A172 (cell line): ENCODE measurements around a stretch of chr13.

GRCh38 chr13:113826982-113827445 lies 36.9 kb downstream of the GAS6 start:
- RAMPAGE, long total RNA = no peak

DNA sequence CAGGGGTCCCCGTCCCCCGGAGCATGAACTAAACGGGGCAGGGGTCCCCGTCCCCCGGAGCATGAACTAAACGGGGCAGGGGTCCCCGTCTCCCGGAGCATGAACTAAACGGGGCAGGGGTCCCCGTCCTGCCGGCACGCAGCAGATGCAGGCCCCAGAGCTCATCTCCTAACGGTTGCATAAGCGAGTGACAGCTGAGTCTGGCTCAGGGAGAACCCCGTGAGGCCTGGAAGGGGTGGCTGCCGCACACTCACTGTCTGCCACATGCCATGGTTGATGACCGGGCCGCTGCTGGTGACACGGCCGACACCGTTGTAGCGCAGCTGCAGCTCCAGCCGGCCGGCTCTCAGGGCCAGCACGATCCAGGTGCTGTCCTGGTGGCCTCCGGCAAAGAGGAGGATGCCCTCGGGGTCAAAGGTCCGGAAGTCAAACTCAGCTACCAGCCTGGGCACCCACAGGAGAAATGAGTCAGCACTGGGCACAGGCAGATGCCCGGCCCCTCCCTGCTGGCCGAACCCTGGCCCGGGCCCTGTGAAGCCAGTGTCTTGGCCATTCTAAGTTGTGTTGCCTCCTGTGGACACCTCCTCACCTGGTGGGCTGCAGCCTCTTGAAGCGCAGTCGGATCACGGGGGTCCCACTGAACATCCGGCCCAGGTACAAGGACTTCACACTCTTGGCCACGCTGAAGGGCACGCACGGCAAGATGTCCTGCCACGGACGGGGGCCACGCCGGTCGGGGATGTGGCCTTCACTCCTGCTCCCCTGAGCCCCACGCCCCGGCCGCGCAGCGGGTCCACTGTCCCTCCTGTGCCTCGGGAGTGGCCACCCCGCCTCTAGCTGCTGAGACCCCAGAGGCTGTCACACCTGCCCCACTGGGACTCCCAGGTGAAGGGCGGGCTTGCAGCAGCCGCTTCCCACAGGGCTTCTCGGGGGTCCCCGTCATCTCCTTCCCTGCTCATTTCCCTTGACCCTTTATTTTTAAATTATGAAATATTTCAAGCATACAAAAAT lies 31.5 kb downstream of the GAS6 start:
- RAMPAGE, long total RNA = no peak

- RAMPAGE, long total RNA = no peak
Measured at GRCh38 chr13:113839514-113840444, 24.1 kb downstream of the GAS6 start.

GRCh38 chr13:113851325-113852149 lies 12.3 kb downstream of the GAS6 start:
- RAMPAGE, long total RNA = no peak

GRCh38 chr13:113928627-113929154 lies 45.2 kb downstream of the C13orf46 start:
- RAMPAGE, long total RNA = no peak

- RAMPAGE, long total RNA = no peak
Measured at GRCh38 chr13:113969712-113969956, 4.2 kb downstream of the C13orf46 start.

GRCh38 chr13:114001302-114001990 lies 27.6 kb upstream of the C13orf46 start:
- RAMPAGE, long total RNA = no peak

GRCh38 chr13:114060354-114060938 lies 72.0 kb downstream of the RASA3 start:
- RAMPAGE, long total RNA = no peak

- RAMPAGE, long total RNA = no peak
Measured at GRCh38 chr13:114075622-114075821, 56.9 kb downstream of the RASA3 start.

DNA sequence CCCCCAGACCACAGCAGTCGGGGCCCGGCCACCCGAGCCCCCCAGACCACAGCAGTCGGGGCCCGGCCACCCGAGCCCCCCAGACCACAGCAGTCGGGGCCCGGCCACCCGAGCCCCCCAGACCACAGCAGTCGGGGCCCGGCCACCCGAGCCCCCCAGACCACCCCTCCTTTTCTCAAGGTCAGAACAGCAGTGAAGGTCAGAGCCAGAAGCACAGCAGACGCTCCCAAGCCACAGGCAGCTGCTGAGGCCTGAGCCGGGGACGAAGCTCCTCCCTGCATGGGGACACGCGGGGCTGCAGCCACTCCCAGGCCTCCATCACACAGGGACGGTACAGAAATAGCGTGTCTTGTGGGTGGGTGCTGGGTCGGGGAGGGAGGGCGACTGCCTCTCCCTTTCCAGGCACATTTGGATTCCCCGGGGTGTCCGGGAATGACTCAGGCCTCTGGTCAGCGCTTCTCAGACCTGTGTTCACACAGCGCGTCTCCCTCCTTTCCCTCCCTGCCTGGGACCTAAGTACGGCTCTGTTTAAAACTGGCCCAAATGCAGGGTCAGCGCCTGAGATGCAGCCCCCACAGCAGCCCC lies 33.3 kb downstream of the RASA3 start:
- RAMPAGE, long total RNA = no peak

DNA sequence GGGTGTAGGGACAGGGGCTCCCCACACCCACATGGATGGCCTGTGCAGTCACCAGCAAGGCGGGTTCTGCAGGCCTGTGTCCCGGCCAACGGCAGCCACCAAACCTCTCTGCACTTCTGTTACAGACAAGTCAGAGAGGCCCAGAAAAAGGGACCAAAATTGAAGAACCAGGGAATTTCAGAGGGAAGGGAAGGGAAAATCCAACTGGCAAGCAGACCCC lies 31.5 kb downstream of the RASA3 start:
- RAMPAGE, long total RNA = no peak

GRCh38 chr13:114124183-114124778 lies 8.1 kb downstream of the RASA3 start:
- RAMPAGE, long total RNA = no peak

DNA sequence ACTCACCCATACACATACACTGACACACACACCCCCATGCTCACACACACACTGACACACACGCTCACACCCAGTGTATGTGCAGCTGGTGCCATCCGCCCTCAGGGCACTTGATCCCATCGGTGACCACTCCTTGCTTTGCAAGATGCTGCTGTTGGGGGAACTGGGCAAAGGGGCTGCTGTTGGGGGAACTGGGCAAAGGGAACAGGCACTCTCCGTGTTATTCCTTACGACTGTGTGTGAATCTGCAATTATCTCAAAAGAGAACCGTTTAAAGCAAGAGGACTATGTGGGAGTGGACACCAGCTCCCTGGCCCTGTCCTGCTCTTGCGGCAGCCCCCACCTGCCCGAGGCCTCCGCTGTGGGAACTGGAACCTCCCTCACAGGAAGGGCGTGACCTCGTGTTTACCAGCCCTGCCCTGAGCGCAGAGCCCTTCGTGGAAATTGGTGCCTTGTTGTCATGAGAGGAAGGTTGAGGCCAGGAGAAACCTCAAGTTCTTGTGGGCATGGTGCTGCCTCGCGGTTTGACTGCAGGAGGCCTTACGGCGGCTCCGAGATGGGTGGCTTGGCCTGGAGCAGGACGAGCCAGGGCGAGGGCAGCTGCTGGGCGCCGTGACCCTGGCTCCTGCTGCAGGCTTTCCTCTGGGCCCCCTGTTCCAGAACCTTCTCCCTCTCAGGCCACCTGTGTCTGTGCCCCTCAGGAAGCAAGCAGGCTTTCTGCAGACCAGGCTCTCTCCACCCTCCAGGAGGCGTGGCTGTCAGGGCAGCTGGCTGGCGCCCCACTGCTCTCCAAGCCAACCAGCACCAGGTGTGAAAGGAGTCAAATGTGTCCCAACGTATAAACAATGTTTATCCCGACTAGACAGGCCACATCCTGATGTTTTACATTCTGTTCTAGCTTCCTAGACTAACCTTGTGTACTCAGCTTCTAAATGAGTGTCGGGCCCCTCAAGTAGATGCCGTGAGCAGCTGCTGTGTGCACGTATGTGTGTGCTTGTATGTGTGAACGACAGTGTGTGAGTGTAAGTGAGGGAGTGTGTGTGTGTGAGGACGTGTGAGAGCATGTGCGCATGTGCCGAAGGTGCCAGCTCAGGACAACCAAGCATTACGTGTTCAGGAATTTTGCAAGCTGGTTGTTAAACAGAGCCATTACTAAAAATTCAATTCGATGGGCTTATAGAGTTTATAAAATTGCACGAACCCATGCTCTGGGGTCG lies 10.3 kb upstream of the RASA3 start:
- RAMPAGE, long total RNA = no peak

DNA sequence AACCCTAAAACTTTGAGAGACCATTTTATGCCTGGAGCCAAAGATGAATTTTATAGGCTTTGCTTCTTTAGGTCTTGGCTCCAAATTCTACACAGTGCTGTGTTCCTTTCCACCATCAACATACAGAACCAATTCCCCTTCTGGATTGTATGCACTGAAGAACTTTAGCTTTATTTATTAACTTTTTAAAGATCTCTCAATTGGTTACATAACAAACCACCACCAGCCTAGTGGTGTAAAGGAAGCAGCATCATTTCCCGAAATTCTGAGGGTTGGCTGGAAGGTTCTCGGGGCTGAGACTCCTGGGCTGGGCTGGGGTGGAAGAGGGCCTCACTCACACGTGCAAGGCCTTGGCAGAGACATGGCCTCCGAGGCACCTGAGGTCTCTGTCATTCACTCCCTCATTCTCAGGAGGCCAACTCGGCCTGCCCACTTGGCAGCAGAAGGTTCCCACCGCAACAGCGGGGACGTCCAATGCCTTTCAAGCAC lies 18.5 kb upstream of the RASA3 start:
- RAMPAGE, long total RNA = no peak

DNA sequence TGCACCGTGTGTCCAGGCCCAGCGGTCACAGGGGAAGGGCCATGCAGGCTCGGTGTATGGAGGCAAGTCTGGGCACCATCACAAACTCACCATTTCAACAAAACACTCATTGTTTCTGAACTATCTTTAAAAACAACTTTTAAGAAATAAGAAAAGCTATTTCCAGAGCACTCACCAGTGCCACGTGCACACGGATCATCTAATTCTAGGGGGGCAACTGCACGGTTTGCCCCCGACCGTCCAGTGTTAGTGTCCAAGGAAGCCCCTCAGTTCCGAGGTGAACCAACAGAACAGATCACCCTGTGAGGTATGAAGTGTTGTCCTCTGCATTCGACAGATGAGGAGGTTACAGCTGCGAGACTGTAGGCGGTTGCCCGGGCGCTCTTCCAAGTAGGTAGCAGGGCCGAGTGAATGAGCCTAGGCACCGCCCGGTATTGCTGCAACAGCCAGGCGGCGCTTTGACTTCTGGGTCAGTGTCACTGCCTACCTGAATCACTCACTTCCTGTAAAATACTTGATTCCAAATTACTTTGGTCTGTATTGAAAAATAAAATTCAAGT lies 19.1 kb upstream of the RASA3 start:
- RAMPAGE, long total RNA = no peak

DNA sequence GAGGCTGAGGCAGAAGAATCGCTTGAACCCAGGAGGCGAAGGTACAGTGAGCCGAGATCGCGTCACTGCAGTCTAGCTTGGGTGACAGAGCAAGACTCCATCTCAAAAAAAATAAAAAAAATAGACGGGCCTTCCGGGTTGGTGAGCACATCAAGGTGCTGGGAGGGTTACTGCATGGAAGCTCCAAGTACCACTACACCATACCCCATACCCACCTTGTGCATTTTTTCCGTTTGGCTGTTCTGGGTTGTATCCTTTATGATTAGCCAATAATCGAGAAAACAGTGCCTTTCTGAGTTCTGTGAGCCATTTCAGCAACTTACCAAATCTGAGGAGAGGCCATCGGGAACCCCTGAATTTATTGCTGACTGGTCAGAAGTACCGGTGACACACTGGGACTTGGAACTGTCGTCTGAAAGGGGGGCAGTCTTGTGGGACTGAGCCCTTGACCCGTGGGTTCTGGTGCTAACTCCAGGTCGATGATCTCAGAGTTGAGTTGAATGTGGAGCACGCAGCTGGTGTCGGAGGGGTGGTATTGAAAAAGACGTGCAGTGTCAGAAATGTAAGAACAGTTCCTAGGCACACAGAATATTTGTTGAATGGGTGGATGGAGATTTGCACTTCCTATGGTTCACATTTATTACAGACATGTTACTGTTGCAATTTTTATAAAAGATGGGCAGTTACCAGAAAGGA lies 15.0 kb downstream of the UPF3A start:
- RAMPAGE, long total RNA = no peak